ENCODE results near the gene LPAR1.

DNA sequence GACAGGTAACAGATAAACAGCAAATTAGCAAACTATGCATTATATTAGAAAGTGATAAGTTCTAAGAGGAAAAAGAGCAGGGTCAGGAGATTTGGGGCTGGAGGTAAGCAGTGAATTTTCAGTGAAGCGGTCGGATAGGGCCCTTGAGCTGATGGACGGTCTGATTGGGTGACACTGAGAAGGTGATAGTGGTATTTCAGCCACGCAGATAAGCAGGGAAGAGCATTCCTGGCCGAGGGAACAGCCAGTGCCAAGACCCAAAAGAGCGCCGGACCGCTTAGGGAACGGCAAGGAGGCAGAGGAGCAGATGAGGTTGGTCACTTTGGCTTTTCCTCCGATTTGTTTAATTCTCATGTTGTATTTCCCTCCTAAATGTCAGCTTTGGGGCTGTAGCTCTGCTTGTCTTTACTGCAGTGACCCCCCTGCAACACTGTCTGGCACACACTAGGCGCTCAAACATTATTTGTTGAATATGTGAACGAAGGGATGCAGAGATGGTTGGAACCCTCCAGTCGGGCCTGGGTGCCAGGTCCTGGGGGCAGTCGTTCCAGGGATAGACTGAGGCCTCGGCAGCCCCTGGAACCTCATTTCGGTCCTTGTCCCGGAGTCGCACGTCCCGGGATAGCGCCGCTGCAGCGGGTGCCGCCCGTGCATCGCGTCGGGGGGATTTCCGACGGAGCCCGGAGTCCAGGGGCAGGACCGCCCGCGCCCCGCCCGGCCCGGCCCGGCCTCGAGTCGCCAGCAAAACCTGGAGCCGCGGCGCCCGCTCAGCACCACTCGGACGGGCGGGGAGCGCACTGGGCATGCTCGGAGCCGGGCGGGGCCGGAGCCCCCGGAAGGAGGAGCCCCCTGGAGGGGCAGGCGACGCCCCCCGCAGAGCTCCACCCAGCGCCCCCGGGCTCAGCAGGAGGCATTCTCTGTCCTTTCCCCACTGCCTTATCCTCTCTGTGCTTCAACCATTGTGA lies 1.3 kb upstream of the PTPN3 start:
- RRBS = 45% methylated on average over 16 of the region's 58 CpGs

DNA sequence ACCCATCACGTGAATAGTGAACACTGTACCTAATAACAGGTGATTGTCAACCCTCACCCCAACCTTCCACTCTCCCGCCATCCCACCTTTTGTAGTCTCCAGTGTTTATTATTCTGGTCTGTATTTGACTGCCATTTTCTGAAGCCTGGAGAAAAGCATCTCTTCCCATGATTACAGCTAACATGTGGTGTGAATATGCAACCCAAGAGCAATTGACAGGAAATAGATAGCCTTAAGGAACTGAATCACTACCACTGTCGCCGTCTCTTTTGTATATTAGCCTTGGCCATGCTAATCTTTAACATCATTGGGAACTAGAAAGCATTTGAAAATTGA lies 43.3 kb upstream of the PALM2AKAP2 start:
- RRBS = no CpG with 5 or more reads among the region's 4 CpGs

DNA sequence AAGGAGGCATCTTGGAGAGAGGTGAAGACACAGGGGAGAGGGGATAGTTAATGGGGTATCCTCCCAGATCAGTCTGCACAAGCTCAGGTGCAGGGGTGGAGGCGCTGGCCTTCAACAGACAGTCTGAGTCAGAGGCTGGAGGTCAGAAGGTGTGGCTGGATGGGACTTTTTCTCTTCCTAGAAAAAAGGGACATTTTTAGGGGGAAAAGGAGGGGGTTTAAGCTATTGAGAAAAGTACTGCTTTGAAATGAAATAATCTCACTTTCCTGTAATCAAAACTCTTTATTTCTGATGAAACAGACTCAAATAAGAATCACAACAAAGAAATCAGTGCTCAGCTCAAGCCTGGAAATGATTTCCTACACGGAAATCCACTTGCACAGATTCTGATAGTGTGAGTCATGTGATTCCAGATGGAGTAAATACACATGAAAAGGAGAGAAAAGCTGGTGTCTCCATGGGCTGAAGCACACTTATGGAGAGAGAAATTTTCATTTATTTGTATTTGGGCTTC lies 131.0 kb downstream of the PALM2AKAP2 start:
- RRBS = no CpG with 5 or more reads among the region's 2 CpGs

GRCh38 chr9:109997574-109998047 lies 210.3 kb downstream of the C9orf152 start:
- RRBS = no CpG with 5 or more reads among the region's 5 CpGs

GRCh38 chr9:110050147-110050513 lies 157.8 kb downstream of the C9orf152 start:
- RRBS = no CpG with 5 or more reads among the region's 4 CpGs

- RRBS = no CpG with 5 or more reads among the region's 12 CpGs
Observed at GRCh38 chr9:110126142-110127154, 81.5 kb downstream of the C9orf152 start.

- RRBS = no CpG with 5 or more reads among the region's 6 CpGs
Observed at GRCh38 chr9:110214105-110214505, 6.1 kb upstream of the C9orf152 start.

DNA sequence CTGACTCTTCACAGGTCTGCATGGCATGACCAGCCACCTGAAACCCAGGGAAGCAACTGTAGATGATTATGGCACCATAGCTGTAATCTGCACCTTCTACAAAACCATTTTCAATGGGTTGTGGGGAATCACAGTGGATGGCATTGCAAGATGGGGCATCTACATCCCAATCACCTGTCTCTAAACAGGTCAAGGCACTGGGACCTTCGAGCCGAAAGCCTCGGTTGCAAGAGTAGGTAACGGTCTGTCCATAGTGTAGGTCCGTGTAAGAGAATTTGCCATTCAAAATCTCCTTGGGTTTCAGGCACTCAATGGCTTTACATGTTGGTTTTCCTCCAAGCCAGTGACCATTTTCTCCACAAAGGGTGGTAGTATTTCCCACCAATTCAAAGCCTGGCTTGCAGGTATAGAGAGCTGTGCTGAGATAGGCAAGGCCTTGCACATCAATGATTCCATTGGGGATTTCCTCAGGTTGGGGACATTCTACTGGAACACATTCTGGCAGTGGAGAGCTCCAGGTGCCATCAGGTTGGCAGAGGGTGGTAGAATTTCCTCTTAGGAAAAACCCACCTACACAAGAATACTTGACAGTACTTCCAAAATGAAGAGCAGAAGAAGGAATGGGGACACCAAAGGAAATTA lies 70.3 kb upstream of the TXNDC8 start:
- RRBS = no CpG with 5 or more reads among the region's 5 CpGs

DNA sequence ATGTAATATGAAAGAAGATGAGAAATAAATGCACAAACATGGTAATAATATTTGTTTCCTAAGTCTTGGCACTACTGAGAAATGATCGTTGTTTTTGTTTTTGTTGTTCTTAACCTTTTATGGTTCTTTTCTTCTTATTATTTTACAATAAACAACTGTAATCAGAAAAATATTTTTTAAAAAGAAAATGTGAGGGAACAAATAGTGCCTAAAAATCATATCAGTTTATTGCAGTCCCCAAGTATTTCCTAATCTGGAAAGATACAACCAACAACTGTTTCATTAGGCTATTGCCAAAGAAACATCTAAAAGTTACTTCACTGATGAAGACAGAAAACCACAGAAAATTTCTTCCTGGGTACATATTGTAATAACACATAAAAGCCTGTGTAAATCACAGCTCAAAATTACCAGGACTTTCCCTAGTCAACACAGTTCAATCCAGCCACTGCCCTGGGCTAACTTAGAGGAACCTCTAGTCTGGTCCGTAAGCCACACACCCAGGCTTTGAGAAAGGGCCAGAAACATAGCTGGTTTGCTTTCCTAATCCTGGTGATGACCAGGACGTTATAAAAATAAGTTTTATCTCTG lies 13.0 kb upstream of the MUSK start:
- RRBS = no CpG with 5 or more reads among the region's 3 CpGs

DNA sequence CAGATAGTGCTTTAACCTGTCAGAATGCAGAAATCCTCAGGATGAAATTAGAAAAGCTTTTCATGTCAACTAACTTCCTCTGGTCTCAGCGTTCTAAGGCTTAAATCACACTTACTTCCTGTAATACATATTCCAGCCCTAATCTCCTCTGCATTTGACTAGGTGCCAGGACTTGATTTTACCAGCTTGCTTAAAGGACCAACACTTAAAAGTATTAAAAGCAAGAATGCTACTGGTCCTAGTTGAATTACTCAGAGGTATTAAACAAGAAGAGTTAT lies 108.6 kb downstream of the MUSK start:
- RRBS = no CpG with 5 or more reads among the region's 1 CpG

DNA sequence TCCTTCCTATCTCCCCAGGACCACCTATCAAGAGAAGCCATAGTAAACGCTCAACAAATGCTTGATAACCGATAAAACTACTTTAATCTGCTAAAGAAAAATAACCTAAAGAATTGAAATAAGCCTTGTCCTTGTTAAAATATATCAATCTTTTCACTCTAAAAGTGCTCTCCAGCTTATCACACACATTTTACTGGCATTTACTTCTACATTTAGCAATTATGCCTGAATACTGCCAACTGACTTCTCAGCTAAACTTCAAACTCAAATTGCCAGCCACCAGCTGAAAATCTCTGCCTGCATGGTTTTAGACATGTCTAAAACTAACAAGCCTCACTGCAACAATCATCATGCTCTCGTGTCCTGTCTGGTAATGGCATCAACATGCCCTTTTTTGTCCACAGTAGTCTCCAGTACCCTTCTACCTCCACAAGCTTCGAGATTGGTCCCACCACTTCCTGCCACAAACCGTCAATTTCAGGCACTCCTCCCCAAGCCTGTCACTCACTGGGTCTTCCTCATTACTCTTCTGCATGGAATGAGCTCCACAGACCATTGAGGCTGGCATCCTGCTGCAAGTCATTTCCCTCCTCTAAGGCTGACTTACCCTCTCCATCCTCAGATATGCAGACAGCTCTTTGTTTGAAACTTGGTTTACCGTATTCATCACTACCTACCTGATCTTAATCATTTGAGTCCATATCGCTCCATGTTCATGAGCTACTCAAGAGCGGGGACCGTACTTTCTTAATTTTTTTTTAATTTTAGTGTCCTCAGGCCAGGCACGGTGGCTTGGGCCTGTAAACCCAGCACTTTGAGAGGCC lies 9.1 kb downstream of the LPAR1 start:
- RRBS = no CpG with 5 or more reads among the region's 10 CpGs

DNA sequence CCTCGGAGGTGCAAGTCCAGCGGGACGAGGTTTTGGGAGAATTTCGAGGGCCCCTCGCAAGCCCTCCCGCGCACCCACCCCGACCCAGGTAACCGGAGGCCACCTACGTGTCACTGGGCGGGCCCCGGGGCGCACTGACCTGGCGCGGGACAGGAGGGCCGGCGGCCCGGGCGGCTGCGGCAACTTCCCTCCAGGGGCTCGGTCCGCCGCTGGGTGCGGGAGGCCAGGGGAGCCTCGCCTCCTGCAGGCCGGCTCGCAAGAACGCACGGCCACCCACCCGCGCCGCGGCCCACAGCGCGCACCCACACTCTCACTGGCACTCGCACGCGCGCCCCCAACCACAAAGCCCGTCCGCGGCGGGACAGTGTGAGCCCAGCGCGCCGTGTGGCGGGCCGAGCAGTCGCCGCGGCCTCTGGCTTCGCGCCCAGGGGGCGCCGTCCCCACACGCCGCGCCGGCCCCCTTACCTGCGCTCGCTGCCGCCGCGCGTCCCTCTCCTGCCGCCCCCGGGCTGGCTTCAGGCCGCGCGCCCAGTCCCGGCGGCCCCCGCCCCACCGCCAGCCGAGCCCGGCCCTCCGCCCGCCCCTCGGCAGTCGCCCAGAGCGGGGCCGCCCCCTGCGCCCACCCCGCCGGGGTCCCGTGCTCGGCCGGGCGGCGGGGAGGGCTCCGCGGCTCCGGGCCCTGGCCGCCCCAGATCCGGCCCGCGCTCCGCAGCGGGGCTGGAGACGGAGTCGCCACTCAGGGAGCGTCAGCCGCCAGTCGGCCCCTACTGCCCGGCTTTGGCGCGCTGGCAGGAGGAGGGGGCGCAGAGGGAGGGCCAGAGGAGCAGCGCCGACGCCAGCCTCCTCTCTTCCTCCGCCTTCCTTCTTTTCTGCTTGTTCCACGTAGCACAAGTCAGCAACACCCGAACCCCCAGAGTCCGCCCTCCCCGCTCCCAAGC lies at the start of gene LPAR1:
Gene LPAR1 (minus strand): TSS at position 769 of the 938 bp plus-strand sequence.
- RRBS = 19% methylated on average over 36 of the region's 116 CpGs

- RRBS = 7% methylated on average over 6 of the region's 10 CpGs
Observed at GRCh38 chr9:111525823-111526008, 737 bp downstream of the ZNF483 start.

DNA sequence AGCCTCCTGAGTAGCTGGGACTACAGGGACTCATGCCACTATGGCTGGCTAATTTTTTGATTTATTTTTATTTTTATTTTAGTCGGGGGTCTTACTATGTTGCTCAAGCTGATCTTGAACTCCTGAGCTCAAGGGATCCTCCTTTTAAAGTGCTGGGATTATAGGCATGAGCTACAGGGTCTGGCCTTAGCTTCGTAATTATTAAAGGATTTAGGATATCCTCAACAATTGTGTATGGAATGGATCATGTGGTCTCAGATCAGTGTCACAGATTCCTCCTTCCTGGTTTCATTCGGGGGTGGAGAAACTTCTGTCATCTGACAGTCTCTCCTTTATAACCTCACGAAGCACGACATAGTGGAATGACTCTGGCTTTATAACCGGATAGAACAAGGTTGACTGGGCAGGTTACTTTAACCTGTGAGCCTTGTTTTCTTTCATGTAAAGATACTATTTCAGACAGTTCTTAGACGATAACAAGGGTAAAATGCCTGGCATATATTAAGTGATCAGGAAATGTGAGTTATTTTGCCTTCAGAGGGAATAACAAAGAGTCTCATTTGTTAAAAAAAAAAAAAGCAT lies 4.4 kb upstream of the GNG10 start:
- RRBS = no CpG with 5 or more reads among the region's 7 CpGs

DNA sequence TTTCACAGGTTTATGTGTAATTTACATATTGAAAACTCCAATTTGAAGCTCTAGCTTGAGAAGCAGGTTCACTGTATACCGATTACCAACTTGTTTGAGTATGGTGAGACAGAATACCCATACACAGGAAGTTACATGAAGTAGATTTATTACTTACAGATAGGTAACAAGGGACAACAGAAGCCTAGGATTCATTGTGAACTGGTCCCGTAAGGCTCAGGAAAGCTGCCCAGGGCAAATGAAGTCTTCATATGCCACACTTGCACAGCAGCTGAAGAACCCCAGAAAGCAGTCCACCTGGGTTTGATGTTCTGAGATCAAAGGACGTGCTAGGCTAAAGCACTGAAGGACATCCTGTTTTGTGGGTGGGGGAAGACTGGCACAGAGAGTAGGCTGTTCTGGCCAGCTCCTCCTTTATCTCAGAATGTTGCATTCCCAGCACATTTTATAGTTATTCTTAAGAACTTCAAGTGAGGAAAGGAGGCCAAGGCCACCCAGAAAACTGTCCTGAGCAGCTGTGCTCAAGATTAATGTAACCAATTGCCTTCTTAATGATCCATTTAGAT lies 11.0 kb downstream of the SHOC1 start:
- RRBS = no CpG with 5 or more reads among the region's 3 CpGs

DNA sequence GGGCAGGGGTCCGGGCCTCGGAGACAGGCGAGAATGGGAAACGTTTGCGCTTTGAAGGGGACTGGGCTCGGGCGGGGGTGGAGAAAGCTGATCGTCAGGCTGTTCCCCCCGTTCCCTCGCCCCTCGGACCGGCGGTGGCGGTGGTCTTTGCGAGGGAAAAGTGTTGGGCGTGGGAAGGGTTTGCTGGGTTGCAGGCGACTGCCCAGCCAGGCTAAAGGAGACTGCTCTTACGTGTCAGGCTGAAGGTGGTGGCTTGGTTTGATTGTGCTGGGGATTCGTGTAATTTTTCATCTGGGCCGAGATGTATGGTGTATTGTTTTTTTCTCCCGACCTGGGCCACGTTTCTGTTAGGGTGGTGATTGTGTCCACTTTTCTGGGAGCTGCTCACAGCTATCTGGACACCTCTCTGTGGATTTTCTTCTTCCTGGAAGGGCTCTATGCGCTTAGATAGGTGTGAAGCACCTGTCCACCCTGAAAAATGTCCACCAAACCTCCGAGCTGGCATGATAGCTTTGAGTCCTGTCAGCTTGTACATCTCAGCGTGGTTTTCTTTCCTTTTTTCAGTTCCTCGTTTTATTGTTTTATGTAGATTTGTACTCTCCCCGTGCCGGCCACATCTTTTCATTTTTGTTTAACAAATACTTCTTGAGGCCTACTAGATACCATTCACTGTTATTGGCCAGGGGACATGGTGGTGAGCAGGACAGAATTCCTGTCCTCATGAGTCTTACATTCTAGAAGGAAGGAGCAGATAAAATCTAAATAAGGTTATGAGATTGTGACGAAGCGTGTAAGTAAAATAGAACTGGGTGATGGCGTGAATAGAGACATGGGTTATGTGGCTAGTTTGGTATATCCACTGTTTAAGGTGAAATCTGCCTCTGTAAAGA lies 973 bp downstream of the UGCG start:
- RRBS = 2% methylated on average over 8 of the region's 31 CpGs

- RRBS = no CpG with 5 or more reads among the region's 15 CpGs
Observed at GRCh38 chr9:112074171-112075368, 100.5 kb downstream of the SUSD1 start.

DNA sequence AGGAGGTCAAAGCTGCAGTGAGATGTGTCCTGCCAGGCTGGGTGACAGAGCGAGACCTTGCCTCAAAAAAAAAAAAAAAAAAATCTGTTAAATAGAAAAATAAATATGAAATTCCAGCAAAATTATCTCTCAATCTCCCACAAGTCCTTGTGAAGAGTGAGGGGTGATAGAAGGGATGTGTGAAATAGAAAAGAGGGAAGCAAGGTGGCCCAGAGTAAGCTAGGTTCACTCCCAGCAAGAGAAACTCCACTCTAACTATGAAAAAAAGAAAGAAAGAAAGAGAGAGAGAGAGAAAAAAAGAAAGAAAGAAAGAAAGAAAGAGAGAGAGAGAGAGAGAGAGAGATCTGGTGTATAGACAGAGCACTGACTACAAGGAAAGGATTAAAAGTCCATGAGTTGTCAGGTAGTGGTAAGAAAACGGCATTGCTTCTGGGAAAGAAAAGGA lies 88.8 kb downstream of the SUSD1 start:
- RRBS = no CpG with 5 or more reads among the region's 2 CpGs

- RRBS = no CpG with 5 or more reads among the region's 2 CpGs
Observed at GRCh38 chr9:112180286-112180804, 5.2 kb upstream of the SUSD1 start.

- RRBS = 97% methylated on average over 7 of the region's 30 CpGs
Observed at GRCh38 chr9:112659145-112659761, 58.7 kb downstream of the INIP start.

All from PFSK-1 (cell line).